Epithelial cell of alveolus of lung (primary cell): ENCODE data around the gene GPR21.

GRCh38 chr9:121775941-121776403, 124.5 kb downstream of the DAB2IP start:
- RAMPAGE, long total RNA, result no peak
- RRBS, result no CpG with 5 or more reads among the region's 18 CpGs

DNA sequence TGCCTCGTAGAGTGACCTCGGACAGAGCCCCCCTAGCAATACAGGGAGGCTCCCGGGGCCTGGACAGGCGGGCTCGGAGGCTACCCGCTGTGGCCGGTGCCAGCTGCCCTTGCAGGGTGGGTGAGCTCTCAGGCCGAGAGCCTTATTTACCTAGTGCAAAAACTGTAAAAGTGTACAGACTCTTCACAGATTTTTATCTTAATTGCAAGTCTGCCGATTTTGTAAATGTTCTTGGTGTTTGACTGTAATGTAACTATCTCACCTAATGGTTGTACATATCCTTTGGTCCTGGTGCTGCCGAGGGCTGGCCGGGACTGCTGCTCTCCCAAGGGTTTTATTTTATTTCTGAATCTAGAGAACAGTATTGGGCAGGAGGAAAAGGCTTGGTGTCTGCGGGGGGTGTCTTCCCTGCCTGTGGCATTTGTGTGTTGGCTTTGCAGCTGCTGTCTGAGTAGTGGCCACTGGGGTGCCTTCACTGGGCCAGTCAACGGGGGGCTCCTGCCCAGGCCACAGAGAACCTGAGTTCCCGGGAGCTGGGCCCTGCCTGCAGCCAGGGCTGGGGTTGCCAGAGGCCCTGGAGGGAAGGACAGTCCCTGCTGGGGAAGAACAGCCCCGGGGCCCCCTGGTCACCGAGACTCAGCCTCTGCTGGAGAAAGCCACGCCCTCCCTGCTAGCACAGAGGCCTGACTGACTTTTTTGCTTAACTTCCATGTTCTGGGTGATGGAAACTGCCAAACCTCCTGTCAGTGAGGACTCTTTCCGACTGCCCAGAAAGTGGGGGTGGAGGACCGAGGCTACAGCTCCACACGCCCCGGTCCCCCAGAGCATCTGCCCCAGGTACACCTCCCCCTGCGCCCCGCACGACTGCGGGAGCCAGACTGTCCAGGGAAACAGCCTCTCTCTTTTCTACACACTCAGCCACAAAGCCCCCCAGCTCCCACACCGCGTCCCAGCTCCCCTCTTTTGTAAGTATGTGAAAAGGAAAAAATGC, 133.2 kb downstream of the DAB2IP start:
- RAMPAGE, long total RNA, result no peak
- RRBS, result 54% methylated on average over 7 of the region's 27 CpGs

DNA sequence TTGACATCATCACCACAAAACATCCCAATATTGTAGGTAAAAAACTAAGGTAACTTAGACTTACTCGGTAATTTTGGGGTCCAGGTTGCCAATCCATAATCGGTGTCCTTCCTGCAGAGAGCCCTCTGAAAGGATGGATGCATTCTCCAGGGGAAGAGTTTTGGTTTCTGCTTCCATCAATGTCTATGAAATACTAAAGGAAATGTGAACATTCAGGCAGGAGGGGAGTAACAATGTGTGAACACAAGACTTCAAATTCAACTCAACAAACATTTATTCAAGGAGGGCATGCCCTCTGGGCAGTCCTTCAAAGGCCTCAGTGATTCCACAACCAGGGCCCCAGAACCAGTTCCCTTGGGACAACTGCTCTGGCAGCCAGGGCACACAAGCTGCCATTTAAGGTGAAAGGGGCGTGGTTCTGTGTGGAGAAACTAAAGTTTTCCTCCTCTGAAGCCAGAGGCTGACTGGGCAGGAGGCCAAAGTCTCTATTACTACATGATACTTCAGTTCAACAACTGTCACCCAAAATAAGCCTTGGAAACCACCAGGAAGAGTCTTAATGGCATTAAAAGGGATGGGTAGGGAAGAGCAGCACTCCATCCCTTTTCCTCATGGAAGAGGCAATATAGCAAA, 3.2 kb downstream of the RBM18 start:
- RAMPAGE, long total RNA, result no peak
- RRBS, result no CpG with 5 or more reads among the region's 3 CpGs

DNA sequence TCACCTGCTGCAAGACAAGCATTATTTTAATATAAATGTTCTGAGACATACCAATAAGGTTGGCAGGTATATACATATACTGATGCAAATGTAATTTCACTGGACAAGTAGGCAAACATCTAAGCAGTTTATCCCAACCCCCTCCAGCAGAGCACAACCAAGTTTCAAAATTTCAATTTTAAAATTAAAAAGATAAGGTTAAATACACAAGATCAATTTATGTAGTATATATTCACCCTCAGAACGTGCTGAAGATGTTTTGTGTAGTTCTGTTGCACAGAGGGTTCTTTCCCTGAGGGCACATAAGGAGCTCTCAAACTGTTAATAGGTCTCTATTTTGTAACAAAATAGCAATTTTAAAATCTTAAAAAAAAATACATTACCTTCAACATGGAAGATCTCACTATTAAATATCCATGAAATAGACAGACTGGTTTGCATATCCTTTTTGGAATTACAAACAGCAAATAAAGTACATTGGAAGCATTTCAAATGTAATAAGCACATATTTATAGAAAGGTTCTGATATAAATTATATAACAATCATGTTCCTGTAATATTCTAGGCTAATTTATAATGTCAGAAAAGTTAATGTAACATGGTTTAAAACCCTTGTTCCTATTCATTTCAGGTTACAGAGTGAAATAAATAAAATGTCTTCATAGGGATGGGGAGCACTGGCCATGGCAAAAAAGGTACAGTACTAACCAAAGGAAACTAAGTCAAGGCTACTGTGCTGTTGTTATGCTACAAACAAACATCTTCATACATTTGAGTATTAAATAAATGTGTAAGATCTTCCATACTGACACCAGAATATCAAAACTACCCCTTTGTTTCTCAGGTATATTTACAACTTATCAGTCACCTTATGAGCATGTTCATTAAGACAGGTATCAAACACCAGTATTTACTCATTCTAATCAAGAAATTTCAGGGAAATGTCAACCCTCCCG, 19.0 kb upstream of the PDCL start:
- RAMPAGE, long total RNA, result no peak
- RRBS, result no CpG with 5 or more reads among the region's 2 CpGs

DNA sequence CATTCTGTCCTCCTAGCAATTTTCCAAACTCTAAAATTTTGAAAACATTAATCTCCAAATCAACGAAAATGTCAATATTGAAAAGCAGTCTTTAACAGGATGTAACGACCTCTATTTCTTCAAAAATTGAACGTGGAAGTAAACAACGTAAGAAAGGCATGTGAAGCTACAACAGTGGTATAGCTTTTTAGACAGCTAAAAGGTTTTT, 1.6 kb downstream of the RC3H2 start:
- RAMPAGE, long total RNA, result no peak
- RRBS, result no CpG with 5 or more reads among the region's 4 CpGs

GRCh38 chr9:122908278-122909291, 3.4 kb upstream of the RC3H2 start:
- RAMPAGE, long total RNA, result no peak
- RRBS, result no CpG with 5 or more reads among the region's 7 CpGs

DNA sequence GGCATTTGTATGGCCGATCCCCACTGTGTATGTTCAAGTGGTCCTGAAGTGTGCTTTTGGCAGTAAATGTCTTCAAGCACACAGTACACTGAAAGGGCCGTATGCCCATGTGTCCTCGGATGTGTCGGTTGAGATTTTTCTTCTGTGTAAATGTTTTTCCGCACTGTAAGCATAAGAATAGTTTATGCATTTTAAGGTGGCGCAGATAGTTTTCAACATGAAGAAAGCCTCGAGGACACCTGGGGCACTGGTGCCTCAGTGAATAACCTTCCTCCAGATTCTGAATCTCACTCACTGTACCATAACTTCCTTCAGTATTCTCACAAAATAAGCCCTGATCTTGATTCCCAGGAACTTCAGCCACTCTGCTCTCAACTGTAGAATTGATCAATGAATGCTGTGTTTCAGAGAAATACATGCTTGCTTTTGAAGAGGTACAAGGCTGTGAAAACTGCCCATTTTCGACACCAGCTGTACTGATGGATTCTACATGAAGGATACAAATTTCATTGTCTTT, 2.1 kb downstream of the ZBTB6 start:
- RAMPAGE, long total RNA, result no peak
- RRBS, result no CpG with 5 or more reads among the region's 8 CpGs

GRCh38 chr9:122957031-122957436, 16.2 kb downstream of the RABGAP1 start:
- RAMPAGE, long total RNA, result no peak

- RAMPAGE, long total RNA, result no peak
- RRBS, result no CpG with 5 or more reads among the region's 7 CpGs
Observed at GRCh38 chr9:123033306-123033906, at the start of gene GPR21. GPR21 (plus strand) TSS chr9:123033667.

DNA sequence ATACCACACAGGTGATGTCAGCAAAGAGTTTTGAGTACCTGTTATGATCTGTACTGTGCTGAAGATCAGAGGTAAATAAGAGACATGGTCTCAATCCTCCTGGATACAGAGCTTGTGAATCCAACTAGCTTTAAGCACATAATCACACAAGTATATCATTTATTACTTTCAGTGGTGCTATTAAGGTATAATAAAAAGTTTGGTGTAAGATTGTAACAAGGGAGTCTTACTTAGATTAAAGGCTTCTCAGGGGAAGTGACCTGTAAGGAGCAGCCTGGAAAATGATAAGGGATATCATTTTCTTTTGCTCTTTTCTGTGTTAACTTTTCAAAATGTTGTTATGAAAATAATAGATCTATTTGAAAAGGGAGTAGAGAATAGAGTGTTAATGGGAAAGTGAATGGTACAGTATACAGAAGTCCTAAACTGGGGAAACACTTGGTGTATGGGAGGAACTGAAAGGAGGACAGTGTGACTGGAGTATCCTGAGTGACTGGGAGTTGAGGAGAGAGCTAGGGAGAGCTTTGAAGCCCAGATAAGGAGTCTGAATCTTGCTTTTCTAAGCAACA, 38.0 kb downstream of the GPR21 start:
- RAMPAGE, long total RNA, result no peak

- RAMPAGE, long total RNA, result no peak
- RRBS, result no CpG with 5 or more reads among the region's 2 CpGs
Observed at GRCh38 chr9:123131364-123132131, 98.1 kb downstream of the GPR21 start.

- RAMPAGE, long total RNA, result no peak
- RRBS, result no CpG with 5 or more reads among the region's 1 CpG
Observed at GRCh38 chr9:123194341-123194911, 74.0 kb downstream of the STRBP start.

DNA sequence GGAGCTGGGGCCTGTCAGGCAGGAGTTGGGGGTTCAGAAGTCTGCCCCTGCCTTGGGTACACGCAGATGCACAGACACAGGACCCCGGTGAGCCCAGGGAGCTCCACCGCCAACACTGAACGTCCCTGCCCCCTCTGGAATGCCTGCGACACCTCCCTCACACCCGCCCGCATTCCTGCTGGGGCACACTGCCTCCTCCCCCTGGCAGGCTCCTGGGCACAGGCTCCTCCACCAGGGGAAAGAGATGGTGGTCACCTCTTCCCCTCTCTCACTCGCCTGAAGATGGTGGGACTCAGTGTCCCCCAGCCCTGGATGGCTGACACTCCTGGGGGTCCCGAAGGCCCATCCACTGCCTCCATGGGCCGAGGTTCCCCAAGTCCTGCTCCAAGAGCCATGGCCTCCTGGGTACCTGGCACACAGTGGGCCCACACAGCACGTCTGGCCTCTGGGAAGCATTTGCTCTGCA, 12.1 kb downstream of the CRB2 start:
- RAMPAGE, long total RNA, result no peak
- RRBS, result no CpG with 5 or more reads among the region's 11 CpGs

DNA sequence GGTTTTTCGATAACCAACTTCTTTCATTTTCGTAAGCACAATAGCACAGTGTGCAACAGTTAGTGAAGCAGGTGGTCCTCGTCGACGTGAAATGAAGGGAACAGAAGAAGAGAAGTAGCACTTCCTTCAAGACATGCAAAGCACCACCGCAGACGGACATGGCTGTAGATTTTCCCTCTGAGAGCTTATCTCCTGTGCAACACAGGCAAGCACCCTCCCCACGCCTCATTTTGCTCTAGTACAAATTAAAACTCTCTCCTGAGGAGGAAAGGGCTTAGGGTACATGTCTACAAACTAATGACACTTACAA, 252.2 kb downstream of the CRB2 start:
- RAMPAGE, long total RNA, result no peak
- RRBS, result no CpG with 5 or more reads among the region's 8 CpGs

GRCh38 chr9:123679388-123679860, 250.5 kb downstream of the DENND1A start:
- RAMPAGE, long total RNA, result no peak
- RRBS, result no CpG with 5 or more reads among the region's 9 CpGs

GRCh38 chr9:123761844-123762563, 167.9 kb downstream of the DENND1A start:
- RAMPAGE, long total RNA, result no peak
- RRBS, result no CpG with 5 or more reads among the region's 4 CpGs

GRCh38 chr9:123927527-123928262, 2.2 kb downstream of the DENND1A start:
- RAMPAGE, long total RNA, result no peak
- RRBS, result no CpG with 5 or more reads among the region's 3 CpGs

- RAMPAGE, long total RNA, result no peak
- RRBS, result no CpG with 5 or more reads among the region's 14 CpGs
Observed at GRCh38 chr9:124297327-124298036, 39.7 kb downstream of the NEK6 start.

GRCh38 chr9:124341352-124341679, 73.9 kb downstream of the PSMB7 start:
- RAMPAGE, long total RNA, result no peak
- RRBS, result no CpG with 5 or more reads among the region's 7 CpGs

- RAMPAGE, long total RNA, result no peak
- RRBS, result no CpG with 5 or more reads among the region's 4 CpGs
Observed at GRCh38 chr9:124371736-124372547, 43.3 kb downstream of the PSMB7 start.